ENCODE measurements around a stretch of chr15.

DNA sequence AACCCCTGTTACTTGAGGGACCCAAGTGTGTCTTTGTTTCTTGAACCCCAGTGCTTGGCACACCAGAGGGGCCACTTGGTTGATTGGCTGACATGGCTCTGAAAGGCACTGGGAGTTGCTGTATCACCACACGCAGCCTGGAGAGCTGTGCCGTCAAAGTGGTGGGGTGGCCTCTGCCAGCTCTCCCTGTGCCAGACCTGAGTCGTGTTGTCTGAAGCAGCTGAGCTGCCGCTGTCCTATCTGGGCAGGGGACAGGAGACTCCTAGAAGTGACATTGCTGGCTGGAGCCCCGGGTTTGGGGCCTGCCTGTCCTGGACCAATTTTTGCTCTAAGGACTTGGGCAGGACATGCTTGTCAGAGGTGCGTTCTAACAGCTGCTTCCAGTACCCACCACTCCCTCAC lies 5.5 kb upstream of the SNX22 start:
- PRO-cap: no peak

GRCh38 chr15:64153363-64154203 lies 2.1 kb downstream of the SNX22 start:
- PRO-cap: bidirectional peak, plus-strand start at chr15:64153658, minus-strand start at chr15:64153429

GRCh38 chr15:64170513-64171403 lies 7.9 kb upstream of the PPIB start:
- PRO-cap: no peak

GRCh38 chr15:64406184-64406629 lies 18.6 kb downstream of the TRIP4 start:
- PRO-cap: no peak

DNA sequence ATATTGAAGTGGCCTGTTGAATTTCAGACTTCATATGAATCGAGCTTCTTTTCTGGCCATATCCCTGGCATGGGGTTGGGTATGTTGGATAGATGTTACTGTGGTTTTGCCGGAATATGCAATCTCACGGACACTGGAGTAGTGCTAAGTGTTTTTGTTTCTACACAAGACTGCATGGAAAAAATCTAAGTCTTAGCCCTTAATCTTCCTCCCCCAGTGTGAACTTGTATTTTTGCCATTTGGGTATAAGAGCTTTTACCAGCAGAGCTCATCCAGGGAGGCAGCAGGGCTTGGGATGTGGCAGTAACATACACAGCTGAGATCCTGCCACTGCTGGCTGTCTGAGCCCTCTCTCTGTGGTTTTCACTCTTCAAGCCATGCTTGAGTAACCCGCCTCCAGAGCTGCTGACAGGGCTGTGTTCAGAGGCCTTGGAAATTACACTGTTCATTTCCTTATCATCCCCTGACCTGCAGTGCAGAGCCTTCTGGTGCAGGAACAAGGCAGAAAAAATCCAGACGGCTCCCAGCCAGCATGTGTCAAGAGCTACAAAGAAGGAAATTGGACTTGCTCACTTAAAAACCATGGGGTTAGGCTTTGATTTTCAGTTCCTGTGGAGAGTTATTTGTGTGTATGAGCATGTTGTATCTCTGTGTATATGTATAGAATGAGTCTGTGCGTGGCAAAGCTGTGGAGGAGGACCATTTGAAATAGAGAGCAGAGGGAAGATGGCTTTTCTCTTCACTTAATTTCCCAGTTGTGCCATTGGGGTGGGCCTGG lies 46.9 kb downstream of the ZNF609 start:
- PRO-cap: no peak

- PRO-cap: no peak
Measured at GRCh38 chr15:64683792-64684185, 91.6 kb downstream of the RBPMS2 start.

DNA sequence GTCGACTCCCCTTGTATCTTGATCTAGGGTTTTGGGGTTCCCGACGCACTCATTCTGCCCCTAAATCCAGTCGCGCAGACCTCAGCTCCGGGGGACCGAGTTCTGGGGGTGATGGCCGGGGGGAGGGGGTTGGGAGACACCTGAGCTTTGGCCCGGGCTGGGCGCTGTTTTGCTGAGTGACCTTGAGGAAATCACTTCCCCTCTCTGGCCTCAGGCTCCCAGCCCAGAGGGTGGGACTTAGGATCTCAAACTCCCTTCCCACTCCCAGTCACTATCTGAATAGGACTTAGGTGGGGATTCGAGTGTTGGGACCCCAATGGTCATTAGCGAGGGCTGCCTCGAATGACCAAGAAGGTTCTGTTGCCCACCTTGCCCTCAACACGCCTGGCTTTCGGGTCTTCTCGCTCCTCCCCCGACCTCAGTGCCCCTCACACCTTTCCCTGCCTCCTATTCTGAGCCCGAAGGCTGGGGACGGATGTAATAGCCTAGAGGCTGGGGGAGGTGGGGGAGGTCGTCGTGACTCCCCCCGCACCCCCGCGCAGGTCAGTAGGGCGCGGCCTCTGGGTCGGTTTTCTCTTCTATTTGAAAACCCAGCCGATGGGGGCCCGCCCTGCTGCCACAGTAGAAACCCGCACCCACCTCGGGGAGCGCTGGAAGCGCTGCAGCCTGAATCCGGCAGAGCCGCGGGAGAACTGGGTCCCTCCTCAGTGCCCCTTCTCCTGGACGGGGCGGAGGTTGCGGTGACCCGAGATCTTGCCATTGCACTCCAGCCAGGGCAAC lies 857 bp upstream of the RBPMS2 start:
- PRO-cap: no peak

DNA sequence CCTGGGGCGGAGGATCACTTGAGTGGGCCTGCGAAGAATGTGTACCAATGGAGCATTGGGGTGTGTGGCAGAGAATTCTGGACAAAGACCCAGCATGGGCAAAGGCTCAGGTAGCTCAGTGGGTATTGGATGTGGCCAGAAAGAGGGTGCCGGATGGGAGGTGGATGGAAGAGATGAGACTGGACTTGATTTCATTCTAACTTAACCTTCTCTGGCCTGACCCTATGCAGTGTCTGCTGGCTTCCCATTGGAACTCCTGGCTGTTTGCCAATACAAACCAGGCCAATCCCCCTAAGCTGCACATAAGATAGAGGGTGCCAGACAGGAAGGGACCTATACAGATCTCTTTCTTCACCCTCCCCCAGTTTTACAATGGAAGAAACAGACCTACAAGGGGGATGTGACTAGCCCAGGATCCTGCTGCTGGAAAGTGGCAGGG lies 1.2 kb downstream of the ANKDD1A start:
- PRO-cap: no peak

- PRO-cap: no peak
Measured at GRCh38 chr15:65171317-65171940, 13.7 kb downstream of the CLPX start.

GRCh38 chr15:65244273-65244752 lies 33.0 kb upstream of the CILP start:
- PRO-cap: no peak

GRCh38 chr15:65262821-65263430 lies 23.8 kb downstream of the PARP16 start:
- PRO-cap: no peak

- PRO-cap: bidirectional peak, plus-strand start at chr15:65287126, minus-strand start at chr15:65286884
Measured at GRCh38 chr15:65287001-65287199, 217 bp upstream of the PARP16 start.

- PRO-cap: no peak
Measured at GRCh38 chr15:65416862-65417724, 5.7 kb downstream of the IGDCC4 start.

- PRO-cap: no peak
Measured at GRCh38 chr15:65530953-65531514, 771 bp downstream of the HACD3 start.

DNA sequence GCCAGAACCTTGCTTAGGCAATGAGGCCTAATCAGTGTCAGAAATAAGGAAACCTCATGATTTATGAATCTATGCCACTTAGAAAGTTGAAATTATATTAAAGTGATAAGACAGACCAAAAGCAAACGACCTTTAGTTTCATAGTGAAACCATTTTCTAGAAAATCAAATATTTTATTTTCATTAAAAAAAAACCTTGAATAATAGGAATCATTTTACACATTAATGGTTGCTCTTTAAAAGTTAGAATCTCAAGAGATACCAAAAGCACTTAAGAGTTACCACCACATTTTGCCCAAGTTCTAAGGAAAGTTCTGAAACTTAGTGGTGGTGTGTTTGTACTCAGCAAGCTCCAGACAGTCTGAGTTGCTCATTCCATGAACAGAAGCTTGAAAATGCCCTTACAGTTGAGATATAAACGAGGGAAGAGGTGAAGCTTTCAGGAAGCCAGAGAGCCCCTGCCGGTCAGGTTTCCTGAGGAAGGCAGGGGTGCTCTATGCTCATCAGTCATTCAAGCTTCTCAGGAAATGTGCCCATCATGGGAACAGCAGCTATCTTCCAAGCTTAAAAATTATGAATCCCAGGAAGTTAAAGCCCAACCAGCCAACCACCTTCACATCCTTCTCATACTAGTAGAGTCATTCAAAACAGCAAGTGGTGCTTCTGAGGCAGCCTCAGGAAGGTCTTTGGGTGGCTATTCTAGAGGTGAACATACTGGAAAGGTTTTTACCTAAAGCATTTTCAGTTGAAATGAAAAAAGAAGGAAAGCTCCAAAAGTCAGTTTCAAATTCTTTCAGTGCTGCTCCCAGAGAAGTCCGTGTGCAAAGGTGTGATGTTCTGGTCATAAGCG lies 32.1 kb downstream of the INTS14 start:
- PRO-cap: no peak

DNA sequence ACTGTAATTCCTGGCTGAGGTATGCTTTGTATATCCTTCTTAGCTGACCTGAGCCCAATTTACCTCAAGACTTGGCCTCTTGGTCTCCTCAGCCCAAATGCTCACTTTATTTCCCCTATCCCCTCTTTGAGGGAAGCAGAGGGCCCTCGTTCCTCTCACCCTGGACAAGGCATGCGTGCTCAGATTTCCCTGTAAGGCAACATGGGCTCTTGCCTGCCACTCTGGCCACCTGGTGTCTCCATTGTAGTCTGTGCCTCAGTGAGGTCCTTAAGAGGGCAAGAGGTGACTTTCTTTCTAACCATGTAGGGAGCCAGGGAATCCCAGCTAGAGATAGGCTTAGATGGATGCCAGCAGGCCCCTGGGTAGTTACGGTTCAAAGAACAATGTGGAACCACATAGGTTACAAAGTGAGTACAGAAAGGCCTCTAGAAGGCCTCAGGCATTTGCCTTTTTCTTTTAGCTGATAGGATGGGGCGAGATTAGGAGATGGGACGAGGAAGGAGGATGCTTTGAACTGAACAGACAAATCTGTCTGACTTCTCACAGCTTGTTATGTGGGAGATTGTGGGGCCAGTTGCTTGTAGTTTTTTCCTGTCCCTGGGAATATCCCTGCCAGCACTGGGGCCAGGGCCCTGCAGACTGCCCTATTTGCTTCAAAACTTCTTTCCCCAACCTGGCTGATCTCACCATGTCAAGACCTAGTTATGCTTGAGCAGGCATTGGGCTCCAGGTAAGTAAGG lies 1.1 kb upstream of the INTS14 start:
- PRO-cap: no peak

DNA sequence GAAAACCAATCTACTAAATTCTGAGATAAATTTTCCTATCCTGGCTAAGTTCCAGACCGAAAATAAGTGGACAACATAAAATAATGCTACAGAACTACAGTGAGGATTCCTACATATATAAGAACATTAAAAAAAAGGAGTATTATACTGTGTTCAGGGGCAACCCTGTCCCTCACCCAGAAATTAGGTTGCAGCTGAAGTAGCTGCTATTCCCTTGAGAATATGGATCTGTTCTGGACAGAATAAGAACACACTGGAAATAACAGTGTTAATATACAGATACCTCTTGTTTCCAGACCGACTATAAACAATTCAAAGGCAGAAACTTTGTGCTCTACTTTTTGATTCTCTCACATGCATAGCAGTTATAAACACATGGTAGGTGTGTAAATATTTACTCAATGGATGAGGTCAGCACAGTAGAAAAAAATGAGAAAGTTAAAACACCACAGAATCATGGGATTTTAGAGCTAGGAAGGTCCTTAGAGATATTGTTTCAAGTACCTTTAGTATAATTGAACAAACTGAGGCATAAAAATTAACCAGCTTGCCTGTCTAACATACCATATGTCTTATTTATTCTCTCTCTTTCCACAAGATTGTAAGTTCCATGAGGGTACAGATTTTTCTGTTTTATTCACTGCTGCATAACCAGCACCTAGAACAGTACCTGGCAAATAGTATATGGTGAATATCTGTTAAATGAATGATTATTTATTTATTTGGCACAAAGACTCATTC lies 25.2 kb downstream of the DENND4A start:
- PRO-cap: no peak

GRCh38 chr15:65789782-65790586 lies 2.1 kb downstream of the DENND4A start:
- PRO-cap: no peak

DNA sequence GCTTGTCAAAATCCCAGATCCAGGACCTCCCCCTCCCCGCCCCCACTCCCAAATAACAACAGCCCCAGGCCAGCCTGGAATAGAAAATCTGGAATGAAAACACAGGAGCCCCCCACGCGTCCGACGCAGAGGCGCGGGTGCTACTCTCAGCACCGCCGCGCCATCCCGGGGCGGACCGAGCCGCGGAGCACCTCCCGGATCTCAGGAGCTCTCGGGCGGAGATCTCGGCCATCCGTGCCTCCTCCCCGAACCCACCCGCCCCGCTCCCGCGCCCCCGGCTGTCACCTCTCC lies 484 bp downstream of the DENND4A start:
- PRO-cap: bidirectional peak, plus-strand start at position 82 of the sequence, minus-strand start outside the sequence

DNA sequence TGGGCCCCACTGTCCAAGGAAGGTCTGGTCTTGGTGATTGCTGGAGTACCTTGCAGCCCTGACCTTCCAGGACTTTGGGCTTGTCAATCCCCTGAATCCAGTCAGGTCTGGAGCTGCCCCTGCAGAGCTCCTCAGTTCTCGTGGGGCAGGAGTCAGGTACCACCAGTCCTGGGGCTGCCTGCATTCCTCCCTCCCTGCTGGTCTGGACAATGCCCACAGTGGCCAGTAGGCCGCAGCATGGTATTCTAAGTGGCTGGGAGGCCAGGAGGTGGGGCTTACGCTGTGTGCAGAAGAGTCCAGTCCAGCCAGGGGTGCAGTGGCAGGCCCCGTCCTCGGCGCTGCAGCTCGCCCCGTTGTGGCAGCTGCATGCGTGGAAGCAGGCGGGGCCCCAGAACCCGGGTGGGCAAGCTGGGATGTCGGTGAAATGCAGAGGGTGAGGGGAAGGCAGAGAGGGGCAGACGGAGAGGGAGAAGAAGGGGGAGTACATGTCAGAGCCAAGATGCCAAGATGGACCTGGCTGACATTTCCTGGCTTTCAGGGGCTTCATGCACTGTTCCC lies 47.3 kb downstream of the RAB11A start:
- PRO-cap: no peak